Frontal cortex (tissue), 2 donors: Measurements from ENCODE around the genes DDX3X and PPP1R2C.

GRCh38 chrX:39732843-39733287, 364.9 kb downstream of the BCOR start:
- RAMPAGE, long total RNA: no peak

GRCh38 chrX:39797287-39797749, 300.4 kb downstream of the BCOR start:
- RAMPAGE, long total RNA: no peak

DNA sequence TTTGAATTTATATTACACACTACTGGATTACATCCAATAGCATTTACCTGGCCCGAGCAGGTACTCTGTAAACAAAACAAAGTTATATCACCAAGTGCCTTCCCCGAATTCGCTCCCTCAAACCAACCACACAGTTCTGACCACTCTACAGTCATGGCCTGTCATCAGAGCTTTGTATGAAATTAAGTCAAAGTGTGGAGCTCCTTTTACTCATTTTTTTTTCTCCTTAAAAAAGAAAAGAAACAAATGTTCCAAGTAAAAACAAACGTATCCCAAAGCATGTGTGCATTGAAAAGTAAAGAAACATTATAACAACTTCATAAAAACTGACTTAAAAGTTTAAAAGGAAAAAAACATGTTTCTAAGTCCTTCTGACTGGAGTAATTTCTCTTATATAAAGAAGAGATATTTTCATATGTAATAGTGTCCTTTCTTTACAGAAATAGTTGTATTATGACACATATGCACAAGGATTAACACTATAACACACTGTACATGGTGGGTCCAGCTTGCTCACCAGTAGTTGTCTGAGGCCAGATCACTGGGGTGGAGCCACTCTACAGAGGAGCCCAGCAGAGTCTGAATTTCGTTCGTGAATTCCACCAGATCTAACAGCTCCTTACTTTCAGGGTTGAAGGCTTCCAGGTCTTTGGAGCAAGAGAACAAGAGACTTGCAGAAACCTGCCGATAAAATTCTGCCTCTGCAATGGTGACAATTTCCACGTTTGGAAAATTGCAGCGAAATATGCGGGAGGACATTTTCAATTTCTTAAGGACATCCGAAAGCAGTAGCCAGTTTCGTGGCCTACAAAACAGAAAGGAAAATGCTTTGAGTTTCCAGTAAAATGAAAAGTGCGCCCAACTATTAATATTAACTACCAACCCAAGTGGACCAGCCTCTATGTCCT, 45.9 kb downstream of the BCOR start:
- RAMPAGE, long total RNA: no peak

DNA sequence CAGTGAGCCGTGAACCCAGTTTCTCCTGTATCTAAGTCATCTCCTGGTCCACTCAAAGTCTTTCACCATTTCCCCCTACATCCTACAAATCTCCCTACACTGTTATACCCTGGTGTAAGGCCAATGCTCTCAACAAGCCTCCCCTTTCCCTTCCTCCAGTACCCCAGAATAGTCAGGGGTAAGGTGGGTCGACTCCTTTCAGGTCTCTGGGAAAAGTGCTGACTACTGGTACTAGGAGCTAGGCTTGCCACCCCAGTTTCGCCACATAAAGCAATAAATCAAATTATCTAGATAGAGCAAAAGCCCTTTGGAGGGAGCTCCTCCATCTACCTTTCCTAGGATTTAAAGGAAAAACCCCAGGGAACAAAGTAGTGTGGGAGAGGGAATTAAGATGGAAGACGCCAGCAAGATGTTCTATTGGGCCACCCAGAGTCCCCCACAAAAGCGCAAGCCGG, 8.2 kb downstream of the BCOR start:
- RAMPAGE, long total RNA: no peak

GRCh38 chrX:40090055-40090910, 7.5 kb downstream of the BCOR start:
- RAMPAGE, long total RNA: no peak

GRCh38 chrX:40108842-40109619, 11.3 kb upstream of the BCOR start:
- RAMPAGE, long total RNA: no peak

DNA sequence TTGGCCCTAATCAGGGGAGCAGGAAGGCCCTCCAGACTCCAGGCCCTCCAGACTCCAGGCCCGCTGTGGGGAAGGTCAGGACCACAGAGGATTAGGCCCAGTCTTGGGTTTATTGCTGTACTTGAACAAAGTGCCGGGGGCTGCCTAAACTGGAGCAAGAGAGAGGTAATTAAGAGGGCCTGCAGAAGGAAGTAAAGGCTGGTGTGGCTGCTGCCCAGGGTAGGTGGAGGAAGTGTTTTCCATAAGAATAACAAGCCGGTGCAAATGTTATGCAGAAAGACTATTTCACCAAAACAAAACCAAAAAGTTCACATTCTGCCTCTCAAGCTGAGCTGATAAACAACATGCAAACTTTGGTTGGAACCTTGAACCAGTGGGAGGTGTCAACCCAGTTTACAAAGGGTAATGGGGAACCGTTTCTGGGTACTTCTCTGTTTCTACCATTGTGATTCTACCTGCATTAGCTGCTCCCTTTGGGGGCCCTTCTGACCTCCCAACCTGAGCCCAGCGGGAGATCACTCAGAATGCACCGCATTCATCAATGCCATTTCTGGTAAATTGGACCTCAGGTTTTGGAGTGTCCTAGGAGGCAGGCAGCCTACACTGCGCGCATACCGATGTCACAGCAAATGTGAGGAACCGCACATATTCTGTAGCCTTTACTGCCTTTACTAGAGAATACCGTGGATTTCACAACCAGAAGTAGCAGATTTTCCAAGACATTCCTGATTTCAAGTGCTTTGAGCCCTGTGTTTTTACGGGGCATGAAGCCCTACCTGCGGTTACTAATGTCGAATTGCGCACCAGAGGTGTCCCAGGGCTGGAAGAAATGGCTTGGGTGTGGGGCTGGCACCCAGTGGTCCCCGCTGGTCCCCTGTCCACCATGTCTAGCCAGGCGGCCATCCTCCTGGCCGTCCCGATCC, 59.7 kb upstream of the BCOR start:
- RAMPAGE, long total RNA: no peak

- RAMPAGE, long total RNA: no peak
Observed at GRCh38 chrX:40167886-40168435, 70.2 kb upstream of the BCOR start.

DNA sequence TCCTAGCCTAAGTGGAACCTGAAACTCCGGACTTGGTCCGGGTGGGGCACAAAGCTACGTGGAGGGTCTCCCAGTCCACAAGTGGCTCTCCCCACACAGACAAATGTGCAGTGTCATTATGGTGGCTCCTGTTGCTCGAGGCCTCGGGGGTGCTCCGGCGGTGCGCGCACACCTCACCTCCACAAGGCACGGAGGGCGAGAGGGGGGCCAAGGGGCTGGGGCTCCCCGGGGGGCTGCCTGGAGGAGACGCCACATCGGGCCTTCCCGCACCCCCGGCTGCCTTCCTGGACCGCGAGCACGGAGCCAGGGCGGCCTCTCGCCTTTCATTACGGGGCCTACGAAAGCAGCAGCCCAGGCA, 70.7 kb upstream of the BCOR start:
- RAMPAGE, long total RNA: no peak

GRCh38 chrX:40423172-40423780, 157.5 kb upstream of the ATP6AP2 start:
- RAMPAGE, long total RNA: no peak

- RAMPAGE, long total RNA: no peak
Observed at GRCh38 chrX:40647625-40647984, 244 bp upstream of the CXorf38 start.

GRCh38 chrX:41215833-41216501, 118.0 kb upstream of the DDX3X start:
- RAMPAGE, long total RNA: no peak

- RAMPAGE, long total RNA: no peak
Observed at GRCh38 chrX:41218384-41218738, 115.6 kb upstream of the DDX3X start.

DNA sequence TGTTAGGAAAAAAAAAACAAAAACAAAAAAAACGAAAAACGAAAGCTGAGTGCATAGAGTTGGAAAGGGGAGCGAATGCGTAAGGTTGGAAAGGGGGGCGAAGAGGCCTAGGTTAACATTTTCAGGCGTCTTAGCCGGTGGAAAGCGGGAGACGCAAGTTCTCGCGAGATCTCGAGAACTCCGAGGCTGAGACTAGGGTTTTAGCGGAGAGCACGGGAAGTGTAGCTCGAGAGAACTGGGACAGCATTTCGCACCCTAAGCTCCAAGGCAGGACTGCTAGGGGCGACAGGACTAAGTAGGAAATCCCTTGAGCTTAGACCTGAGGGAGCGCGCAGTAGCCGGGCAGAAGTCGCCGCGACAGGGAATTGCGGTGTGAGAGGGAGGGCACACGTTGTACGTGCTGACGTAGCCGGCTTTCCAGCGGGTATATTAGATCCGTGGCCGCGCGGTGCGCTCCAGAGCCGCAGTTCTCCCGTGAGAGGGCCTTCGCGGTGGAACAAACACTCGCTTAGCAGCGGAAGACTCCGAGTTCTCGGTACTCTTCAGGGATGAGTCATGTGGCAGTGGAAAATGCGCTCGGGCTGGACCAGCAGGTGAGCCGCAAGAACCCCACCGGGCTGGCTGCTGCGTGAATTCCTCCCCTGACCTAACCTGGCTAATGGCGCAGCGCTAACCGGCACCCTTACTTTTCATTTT, at the start of gene DDX3X:
TSS of gene DDX3X (plus strand) at position 458 of the 696 bp plus-strand sequence.
- RAMPAGE, long total RNA: no peak

- RAMPAGE, long total RNA: no peak
Observed at GRCh38 chrX:41343913-41344482, 10.0 kb downstream of the DDX3X start.

DNA sequence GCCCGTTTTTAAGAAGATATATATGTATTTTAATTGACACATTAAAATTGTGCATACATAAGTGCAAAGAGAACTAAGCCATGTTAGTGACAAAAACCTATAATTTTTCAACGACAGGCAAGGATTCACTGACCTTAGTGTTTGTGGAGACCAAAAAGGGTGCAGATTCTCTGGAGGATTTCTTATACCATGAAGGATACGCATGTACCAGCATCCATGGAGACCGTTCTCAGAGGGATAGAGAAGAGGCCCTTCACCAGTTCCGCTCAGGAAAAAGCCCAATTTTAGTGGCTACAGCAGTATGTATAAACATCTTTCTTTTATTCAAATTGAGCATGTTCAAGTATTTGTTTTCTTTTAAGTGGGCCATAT, 12.1 kb downstream of the DDX3X start:
- RAMPAGE, long total RNA: no peak

- RAMPAGE, long total RNA: no peak
Observed at GRCh38 chrX:41350054-41351056, 16.4 kb downstream of the DDX3X start.

- RAMPAGE, long total RNA: no peak
Observed at GRCh38 chrX:42777881-42778598, at the start of gene PPP1R2C. TSS of gene PPP1R2C (minus strand) at chrX:42778163.

- RAMPAGE, long total RNA: no peak
Observed at GRCh38 chrX:43745862-43746510, 89.9 kb downstream of the MAOA start.

DNA sequence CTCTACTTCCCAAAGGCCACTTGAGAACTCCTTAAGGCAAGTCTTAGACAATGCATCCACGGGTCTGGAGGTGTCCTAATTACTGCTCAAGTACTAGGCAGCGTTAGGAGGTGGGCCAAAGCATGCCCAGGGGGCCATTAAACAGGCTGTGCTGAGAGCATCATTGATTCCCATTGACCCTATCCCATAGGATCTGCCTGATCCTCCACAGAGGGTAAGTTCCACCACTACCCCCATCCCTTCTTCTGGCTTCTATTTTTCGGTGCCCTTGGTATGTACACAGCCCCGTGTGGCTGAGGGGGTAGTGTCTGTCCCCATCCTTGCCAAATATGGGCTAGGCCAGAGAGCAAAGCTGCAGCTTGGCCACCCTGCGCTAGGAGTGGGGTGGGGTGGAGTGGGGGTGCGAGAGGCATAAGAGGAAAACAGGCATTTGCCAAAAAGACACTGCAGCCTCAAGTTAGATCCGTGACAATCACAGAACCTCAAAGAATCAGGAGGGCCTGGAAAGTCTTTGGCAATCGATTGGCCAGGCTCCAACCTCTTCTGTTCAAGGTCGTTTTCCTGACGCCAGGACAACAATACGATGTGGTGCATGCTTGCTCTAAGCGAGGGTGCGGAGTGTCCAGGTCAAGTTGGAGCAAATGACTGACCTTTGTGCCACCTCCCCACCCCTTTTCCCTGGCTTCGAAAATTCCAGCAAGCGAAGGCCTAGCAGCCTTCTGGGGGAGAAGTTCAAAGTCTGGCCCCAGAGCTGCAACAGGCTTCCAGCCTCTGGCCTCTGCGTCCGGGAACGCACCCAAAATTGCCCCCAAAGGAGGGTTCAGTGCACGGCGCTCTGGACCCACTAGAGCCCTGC, 749 bp downstream of the MAOB start:
- RAMPAGE, long total RNA: no peak